GM06990 (cell line): ENCODE measurements around a stretch of chr7.

- RRBS: no CpG with 5 or more reads among the region's 21 CpGs
Measured at GRCh38 chr7:149436357-149437085, 24.3 kb downstream of the ZNF777 start.

DNA sequence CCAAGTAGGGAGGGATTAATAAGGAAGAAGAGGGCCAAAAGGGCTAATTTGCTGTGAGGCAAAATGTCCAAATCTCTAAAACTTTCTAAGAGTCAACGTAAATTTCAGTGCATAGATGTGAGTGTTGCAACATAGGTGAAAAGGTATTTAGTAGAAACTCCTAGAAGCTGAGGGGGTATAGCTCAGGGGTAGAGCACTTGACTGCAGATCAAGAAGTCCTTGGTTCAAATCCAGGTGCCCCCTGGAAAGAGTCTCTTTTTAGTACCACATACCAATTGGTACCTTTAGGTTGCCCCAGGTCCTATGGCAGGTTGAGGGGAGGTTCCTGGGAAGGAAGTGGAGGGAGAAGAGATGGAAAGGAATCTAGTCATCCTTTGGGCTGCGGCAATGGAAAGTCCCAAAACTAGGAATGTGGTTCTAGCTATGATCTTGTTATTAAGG is 48.8 kb upstream of the ZNF746 start:
- RRBS: no CpG with 5 or more reads among the region's 2 CpGs

DNA sequence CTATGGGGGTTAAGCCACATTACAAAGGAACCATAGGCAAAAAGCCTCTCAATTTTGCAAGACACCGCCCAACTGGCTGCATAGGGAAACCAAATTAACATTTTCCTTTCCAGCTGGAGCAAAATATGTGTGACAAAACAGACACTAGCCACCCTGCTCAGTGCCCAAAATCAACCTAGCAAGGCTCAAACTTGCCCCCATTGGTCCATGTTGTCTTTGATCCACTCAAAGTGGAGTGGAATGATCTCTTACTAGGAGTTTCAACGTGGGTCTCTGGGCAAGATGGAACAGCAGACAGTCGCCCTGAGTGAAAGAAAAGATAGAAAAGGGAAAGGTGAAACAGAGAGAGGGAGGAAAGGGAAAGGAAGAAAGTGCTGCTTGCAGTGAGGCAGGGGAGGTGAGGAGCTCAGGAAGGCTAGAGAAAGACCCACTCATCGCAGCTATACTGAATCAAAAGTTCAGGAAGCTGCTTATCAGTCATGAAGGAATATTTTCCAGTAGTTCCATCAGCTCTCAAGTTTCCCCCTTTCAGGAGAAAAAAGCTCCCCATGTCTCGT is 28.4 kb upstream of the KRBA1 start:
- RRBS: no CpG with 5 or more reads among the region's 5 CpGs

- RRBS: no CpG with 5 or more reads among the region's 23 CpGs
Measured at GRCh38 chr7:149730184-149730787, 15.5 kb downstream of the KRBA1 start.

- RRBS: no CpG with 5 or more reads among the region's 10 CpGs
Measured at GRCh38 chr7:149854709-149855262, 16.6 kb downstream of the ZNF862 start.

DNA sequence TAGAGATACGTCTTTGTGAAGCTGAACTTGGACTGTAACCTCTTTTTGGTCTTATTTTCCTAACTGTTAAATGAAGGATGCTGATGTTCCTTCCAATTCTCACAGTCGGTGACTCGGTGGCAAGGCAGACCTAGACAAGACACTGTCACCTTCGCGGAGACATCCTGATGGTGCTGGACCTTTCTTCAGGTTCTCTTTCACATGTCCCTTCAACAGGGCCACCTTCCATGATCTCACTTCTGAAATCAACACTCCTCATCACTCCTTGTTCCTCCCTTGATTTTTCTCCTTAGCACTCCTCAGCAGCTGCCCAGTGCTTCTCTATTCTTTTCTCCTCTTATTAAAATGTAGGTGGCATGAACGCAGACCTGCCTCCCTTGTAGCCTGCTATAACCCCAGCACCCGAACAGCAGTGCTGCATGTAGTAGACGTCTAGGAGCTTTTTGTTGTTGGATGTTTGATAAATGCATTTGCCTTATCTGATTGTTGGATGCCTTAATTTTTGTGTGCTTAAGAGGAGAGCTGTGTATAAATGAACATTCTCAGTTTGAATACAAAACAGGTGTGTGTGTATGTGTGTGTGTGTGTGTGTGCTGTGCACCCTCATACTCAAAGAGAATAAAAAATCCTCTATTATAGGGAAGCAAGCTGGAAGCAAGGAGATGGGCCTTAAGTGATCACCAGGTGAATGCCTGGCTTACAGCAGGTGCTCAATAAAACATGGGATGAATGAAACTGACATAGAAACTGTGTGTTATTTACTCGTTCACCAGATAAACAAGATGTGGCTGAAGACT is 220.5 kb upstream of the LRRC61 start:
- RRBS: no CpG with 5 or more reads among the region's 9 CpGs

GRCh38 chr7:150134527-150134937 is 188.6 kb upstream of the LRRC61 start:
- RRBS: no CpG with 5 or more reads among the region's 6 CpGs

DNA sequence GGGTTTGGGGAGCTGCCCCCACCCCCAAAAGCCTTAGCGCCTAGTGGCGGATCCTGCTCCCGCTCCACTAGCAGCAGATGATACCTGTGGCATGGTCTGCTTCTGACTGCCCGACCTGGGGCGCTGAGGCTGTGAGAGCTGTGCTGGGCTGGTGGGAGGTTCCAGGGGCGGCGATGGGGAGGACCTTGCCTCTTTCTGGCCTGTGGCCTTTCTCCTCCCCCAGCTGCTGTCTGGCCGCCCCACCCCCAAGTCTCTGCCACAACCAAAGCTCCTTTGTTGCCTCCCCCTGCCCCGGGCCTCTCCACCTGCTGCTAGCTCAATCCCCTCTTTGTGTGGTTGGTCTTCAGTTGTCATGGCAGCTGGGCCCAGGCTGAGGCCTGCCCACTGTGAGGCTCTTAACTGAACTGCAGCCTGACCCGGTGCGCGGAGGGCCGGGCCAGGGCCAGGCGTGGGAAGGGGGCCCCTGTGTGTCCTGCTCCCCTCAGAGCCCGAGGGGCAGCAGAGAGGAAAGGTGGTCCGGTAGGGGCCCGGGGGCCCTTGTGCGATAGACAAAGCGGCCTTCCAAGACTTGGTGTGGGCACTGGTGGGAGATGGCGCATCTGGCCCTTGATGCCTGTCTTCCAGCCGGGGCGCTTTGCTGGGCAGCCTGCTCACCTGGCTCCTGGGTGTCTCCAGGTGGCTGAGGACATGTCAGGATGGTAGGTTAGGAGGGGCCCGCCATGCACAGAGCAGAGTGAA is 4.8 kb downstream of the ZNF775 start:
- RRBS: 94% methylated on average over 8 of the region's 23 CpGs

DNA sequence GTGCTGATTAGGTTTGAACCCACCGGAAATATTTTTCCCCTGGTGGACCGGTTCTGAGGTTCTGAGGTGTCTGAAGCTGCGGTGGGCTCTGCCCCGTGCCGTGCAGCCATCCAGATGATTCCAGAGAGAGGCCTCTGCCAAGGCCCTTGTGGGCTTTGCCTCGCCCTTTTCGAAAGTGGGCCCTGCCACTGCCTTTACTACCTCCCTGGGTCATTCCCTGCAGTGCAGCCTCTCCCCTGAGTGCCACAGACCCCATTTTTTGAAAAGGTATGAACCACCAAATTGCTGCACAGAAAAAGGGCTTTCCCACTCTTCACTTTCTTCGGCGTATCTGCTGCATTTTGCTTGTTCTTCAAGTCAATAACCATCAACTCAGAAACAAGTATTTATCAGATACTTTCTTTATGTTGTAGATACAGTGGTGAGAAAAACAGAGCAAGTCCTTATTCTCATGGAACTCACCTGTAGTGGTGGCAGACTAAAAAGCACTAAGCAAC is 2.9 kb downstream of the GIMAP8 start:
- RRBS: no CpG with 5 or more reads among the region's 9 CpGs

DNA sequence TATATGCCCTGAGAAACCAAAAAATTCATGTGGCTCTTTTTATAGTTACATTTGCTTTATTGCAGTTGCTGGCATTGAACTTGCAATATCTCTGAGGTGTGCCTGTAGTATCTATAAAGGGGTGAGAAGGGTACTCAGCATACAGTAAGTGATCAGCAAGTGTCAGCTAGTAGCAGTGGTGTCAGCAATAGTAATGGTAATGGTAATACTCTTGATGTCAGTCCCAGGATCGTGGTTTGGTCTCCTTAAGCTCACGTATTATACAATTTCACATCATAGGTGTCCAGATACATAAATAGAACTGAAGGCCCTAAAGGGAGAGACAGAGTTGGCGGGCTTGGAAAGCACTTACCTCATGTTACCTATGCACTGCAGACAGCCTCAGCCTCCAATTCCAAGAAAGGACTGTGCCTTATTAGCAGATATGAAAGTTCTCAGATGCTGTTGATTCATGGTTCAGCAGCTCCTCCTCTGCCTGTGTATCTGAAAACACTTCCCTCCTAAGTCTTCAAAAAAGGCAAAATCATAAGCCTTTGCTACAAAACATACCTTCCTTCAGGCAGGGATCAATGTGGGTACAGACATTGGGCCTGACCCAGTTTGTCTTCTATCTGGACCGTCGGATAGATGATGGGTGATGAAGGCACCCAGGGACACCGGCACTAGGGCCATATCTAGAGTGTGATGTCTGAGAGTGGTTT is 6.5 kb upstream of the GIMAP7 start:
- RRBS: no CpG with 5 or more reads among the region's 6 CpGs

GRCh38 chr7:150516446-150516900 is 1.8 kb downstream of the GIMAP7 start:
- RRBS: no CpG with 5 or more reads among the region's 1 CpG

DNA sequence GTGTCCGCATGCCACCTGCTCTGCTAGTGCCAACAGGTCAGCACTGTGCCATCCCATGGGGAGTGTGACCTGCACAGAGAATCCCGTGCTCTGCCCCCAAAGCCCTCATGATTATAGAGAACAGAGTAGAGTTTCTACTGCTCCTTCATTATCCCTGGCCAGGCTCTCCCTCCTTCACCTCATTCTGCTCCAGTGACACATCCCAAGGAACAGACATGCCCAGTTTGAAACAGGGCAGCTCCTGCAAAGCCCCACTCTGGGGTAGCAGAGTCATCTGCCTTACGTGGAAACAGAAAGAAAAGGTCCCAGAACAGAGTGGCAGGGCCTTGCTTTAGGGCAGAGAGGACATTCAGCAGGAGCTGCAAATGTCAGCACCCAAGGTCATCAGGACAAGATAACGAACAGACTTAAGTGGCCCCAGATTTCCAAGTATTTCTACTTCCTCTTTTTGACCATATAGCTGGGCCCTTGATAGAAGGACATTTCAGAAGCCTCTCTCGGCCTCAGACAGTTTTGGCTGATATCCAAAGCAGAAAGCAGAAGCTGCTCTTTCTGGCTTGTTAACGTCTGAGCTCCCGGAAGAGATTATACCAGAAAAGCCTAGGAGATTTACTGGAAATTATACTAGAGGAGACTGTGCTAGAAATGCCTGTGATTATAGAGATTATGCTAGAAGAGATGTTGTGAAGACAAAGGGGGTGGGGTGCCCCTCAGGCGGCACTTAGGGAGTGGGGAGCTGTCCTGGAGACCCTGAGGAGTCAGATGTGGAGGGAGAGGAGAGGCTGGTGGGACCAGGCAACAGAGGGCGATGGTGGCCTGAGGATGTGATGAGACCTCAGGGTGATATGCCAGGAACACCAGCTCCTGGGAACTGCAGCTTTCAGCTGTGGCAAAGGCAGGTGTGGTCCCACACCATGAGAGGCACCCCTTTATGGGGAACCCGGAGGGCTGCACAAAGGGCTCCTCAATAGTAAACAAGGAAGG is 12.5 kb downstream of the TMEM176B start:
- RRBS: no CpG with 5 or more reads among the region's 10 CpGs

DNA sequence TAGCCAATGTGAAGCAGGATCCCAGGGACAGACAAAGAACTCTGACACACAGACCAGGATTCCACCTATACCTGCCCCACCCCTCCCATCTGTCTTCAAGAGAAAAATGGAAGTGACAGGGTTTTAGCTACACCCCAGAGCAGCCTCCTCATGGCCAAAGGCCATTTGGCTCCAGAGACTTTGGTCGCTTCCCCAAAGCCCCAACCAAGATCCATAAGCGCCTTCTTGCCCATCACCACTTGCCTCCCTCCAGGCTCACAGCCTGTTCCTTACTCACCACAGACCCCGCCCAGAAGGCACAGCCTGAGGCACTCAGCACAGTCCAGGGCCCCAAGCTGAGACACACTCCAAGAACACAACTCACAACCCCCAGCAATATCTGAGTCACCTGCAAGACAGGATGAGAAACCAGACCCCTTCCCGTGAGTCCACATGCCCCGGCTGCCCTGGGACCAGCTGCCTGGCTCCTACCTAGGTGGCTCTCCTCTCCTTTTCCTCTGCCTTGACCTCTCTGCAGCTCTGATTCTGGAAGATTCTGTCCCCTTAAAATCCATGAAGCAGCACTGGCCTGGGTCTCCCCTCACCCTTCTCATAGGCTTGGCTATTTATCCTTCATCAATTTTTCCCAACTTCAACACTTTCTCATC is 6.4 kb downstream of the TMEM176B start:
- RRBS: no CpG with 5 or more reads among the region's 5 CpGs

GRCh38 chr7:150825919-150826961 is 25.7 kb downstream of the TMEM176A start:
- RRBS: no CpG with 5 or more reads among the region's 8 CpGs

DNA sequence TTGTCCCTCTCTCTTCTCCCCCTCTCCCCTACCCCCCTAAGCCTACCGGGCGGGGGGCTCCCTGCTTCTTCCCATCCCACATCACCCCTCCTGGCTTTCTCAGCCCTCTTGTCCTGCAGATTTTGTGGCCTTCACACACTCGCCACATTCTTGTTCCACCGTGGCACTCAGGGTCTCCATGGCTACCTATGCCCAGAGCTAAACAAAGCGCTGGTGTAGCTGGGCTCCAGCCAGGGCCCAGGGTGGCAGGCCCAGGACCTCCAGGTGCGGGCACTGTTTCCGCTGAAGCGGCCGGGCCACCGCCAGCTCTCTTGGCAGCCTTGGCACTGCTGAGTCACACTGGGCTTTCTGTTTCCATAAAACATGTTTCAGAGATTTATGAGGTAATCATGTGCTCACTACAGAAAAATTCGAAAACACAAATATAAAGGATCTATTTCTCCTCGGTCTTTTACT is 51.2 kb downstream of the AOC1 start:
- RRBS: 23% methylated on average over 1 of the region's 12 CpGs

- RRBS: 24% methylated on average over 2 of the region's 27 CpGs
Measured at GRCh38 chr7:150947079-150947627, 31.0 kb downstream of the KCNH2 start.

GRCh38 chr7:150951228-150951868 is 26.8 kb downstream of the KCNH2 start:
- RRBS: no CpG with 5 or more reads among the region's 39 CpGs

- RRBS: no CpG with 5 or more reads among the region's 13 CpGs
Measured at GRCh38 chr7:150954469-150955150, 23.5 kb downstream of the KCNH2 start.

DNA sequence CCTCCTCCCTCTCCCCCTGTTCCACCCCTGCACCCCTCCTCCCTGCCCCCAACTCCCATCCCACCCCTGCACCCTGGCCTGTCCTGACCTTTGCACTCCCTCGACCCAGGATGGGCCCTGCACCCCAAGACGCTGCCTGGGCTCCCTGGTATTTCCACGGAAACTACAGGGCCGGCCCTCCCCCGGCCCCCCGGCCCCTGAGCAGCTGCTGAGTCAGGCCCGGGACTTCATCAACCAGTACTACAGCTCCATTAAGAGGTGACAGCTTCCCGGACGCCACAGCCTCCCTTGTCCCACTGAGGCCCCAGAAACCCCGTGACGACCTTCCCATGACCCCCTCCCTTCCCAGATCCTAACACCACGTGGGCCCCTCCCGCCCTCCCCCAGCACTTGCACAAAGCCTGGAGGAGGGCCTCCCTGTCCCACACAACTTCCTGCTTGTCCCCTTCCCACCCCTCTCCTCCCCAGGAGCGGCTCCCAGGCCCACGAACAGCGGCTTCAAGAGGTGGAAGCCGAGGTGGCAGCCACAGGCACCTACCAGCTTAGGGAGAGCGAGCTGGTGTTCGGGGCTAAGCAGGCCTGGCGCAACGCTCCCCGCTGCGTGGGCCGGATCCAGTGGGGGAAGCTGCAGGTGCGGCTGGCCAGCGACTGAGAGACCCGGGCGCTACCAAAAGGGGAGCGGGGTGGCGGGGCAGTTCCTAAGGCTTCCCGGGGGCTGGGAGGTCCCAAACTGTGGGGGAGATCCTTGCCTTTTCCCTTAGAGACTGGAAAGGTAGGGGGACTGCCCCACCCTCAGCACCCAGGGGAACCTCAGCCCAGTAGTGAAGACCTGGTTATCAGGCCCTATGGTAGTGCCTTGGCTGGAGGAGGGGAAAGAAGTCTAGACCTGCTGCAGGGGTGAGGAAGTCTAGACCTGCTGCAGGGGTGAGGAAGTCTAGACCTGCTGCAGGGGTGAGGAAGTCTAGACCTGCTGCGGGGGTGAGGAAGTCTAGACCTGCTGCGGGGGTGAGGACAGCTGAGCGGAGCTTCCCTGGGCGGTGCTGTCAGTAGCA is 5.8 kb downstream of the NOS3 start:
- RRBS: 26% methylated on average over 9 of the region's 35 CpGs

GRCh38 chr7:151034560-151035407 is 6.5 kb downstream of the ABCB8 start:
- RRBS: no CpG with 5 or more reads among the region's 18 CpGs